ENCODE data around the gene CABCOCO1.

GRCh38 chr10:59780213-59780485 lies 26.9 kb upstream of the MRLN start:
- RRBS, 2 experiments = no CpG with 5 or more reads among the region's 3 CpGs

DNA sequence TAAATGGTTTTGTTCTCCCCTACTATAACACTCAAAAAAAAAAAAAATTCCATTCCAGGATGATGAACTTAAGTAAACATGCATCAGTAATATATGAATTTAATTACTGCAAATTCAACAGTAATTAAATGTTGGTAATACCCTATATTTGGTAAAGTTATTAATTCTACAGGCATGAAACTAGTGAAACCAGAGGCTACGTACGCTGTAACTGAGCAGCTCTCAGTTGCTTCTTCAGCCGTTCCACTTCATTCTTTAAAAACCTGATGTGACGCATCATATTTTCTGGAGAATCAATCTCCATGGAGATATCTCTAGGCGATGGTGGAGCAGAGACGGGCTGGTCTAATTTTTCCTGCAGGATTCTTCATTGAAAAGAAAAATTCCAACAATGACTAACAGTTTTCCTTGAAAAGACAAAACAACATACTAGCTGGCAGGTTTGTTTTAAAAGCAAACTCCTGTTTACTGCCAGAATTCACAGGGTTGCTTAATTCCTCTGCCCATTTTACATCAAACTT lies 59.2 kb upstream of the MRLN start:
- RRBS, 2 experiments = no CpG with 5 or more reads among the region's 6 CpGs

- RRBS, 2 experiments = no CpG with 5 or more reads among the region's 8 CpGs
These were observed 2.4 kb downstream of the CCDC6 start for GRCh38 chr10:59903814-59904399.

GRCh38 chr10:60176313-60176628 lies 213.4 kb downstream of the ANK3 start:
- RRBS, 2 experiments = no CpG with 5 or more reads among the region's 7 CpGs

- RRBS, 2 experiments = no CpG with 5 or more reads among the region's 1 CpG
These were observed 93.6 kb downstream of the ANK3 start for GRCh38 chr10:60296048-60296575.

DNA sequence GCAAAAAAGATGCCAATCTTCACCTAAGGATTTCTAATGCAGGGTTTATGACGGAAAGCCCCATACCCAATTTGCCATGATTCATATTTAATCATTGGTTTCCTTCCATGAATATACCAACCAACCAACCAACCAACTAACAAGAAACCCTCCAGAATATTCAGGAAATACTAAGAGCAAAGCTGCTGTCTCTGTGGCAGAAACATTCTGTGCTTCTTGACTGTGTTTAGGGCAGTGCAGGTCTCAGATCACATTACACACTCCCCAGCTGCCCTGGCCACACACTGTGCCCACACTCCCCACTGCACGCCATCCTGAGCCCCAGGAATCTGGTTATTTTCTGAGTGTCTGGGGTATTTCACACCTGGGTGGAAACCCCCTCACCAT lies 183.6 kb upstream of the ANK3 start:
- RRBS, 2 experiments = no CpG with 5 or more reads among the region's 2 CpGs

GRCh38 chr10:60627758-60628321 lies 150.4 kb upstream of the CDK1 start:
- RRBS, 2 experiments = no CpG with 5 or more reads among the region's 5 CpGs

GRCh38 chr10:60707779-60708208 lies 70.5 kb upstream of the CDK1 start:
- RRBS, 2 experiments = no CpG with 5 or more reads among the region's 4 CpGs

- RRBS, 2 experiments = no CpG with 5 or more reads among the region's 8 CpGs
These were observed 73.9 kb downstream of the RHOBTB1 start for GRCh38 chr10:60869655-60870885.

DNA sequence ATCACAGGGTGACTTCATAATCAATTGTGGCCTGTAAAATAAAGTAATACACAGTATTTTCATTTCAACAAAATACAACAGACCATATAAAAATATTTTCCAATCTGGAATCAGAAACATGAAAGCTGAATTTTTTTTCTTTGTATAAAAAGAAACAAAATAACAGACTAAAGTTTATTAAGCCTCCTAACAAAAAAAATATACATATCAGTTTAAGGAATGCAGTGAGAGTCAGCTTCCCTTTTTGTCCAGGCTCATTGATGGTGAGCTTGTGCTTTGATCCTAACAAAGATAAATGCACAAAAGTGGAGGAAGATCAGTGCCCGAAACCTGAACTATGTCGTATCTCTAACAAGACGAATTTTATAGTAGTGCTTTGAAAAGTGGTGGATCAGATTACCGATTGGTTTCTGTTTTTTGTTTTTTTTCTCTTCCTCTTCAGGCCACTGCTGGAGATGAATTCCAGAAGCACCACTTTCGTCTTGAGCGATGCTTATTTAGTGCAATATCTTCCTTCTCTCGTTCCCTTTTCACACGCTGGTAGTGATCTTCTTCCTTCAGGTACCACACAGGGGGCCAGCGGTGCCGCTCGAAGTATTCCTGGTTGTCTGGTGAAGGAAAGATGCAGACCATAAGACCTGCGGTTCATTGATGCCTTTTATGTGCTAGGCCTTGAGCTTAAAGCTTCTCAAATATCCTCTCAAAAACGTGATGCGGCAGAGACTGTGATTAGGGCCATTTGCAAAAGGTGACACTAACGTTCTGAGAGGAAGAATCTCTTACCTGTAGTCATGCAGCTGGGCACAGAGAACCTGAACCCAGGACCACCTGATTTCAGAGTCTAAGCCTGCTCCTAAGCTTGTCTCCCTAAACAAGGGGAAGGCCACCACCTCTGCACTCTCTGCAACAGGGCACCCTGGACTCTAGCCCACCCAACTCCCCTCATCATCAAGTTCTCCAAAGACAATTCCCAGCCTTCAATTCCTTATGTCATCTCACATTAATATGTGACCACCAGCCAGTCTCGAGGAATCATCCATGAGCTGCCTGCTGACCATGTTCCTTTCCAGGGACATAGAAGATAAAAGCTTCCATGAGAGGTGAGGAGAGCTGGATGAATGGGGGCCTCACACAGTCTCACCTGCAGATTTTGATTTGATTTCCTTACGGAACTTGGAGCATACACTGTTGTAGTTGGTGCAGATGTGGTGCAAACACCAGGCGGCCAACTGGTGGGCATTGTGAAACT lies 72.5 kb downstream of the RHOBTB1 start:
- RRBS, 2 experiments = no CpG with 5 or more reads among the region's 18 CpGs

DNA sequence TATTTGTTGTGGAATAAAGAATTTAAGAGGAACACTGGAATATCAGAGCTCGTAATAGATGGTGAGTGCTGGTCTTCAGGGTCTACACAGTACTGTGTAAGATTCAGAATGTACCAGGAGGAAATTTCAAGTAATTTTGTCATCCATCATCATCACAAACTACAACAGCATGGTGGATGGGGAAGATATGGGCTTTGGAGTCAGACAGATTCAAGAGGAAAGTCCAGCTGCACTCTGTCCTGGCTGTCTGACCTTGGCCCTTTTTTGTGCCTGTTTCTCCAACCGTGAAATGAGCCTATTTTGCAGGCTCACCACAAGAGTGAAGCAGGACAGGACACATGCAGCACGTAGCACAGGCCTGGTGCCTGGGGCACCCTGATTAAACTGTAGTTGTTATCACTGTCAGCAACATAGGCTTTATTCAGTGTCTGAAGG lies 37.6 kb downstream of the RHOBTB1 start:
- RRBS, 2 experiments = no CpG with 5 or more reads among the region's 3 CpGs

DNA sequence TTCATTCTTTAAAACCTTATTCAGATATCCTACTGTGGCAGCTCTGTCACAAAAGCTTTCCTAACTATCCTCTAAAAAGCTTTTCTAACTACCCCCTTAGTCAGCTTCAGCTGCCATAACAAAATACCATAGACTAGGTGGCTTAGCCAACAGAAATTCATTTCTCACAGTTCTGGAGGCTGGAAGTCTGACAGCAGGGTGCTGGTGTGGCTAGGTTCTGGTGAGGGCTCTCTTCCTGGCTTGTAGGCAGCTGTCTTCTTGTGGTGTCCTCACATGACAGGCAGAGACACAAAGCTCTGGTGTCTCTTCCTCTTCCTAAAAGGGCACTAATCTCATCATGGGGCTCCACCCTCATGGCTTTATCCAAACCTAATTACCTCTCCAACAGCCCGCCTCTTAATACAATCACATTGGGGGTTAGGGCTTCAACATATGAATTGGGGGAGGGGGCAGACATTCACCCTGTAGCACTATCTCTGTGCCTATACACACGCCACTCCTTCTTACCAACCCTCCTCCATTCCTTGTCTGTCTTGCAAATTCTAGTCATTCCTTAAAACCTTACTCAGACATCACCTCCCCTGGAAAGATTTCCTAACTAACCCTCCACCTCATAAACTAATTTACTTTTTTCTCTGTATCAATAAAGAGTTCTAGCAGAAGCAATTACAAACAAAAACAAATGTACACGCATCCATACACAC lies 26.5 kb downstream of the RHOBTB1 start:
- RRBS, 2 experiments = no CpG with 5 or more reads among the region's 3 CpGs

DNA sequence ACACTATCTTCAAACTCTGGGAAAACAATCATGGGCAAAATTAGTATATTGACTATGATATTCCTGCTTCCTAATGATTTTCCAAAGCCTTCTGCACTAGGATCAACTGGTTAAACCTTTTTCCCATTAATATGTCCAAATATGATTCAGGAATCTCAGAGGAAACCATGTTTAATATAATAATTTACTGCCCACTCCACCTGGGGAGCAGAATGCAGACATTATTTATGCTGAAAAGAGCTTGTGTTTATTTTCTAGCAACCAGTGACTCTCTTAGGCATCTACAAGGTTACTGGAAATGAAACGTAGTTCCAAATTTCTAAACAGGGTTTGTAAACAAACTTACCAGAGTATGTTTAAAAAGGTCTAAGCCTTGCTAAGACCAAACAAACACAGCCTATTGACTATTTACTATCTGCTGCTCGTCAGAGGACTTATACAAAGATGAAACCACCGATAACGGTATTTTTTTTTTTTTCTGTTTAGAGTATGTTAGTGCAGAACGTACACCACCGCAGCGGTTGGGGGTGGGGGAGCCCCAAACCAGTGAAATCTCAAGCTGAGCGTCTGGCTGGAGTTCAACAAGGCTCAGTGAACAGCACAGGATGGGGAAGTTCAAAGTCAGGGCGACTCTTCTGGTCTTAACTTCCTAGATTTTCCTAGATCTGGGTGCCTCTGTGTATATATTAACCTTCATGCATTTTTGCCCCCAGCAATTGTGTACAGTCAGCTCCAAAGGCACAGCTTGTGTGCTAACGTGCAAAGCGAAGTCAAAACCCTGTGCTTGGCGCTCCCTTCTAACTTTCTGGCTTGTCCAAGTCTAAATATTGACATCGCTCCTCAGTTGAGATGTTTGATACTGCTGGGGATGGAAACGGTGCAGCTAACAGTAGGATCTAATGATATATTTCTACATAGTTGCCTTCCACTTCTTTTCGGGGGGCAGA lies 1.3 kb downstream of the RHOBTB1 start:
- RRBS, 2 experiments = no CpG with 5 or more reads among the region's 15 CpGs

GRCh38 chr10:61662625-61663436 lies at the start of gene CABCOCO1:
CABCOCO1 (plus strand) TSS chr10:61662929.
- RRBS, 2 experiments = 1 to 3% methylated on average over 35 of the region's 63 CpGs

- RRBS, 2 experiments = no CpG with 5 or more reads among the region's 8 CpGs
These were observed 3.3 kb downstream of the ARID5B start for GRCh38 chr10:61904577-61905503.

GRCh38 chr10:61992598-61993633 lies 91.4 kb downstream of the ARID5B start:
- RRBS, 2 experiments = no CpG with 5 or more reads among the region's 8 CpGs

GRCh38 chr10:61995170-61995500 lies 93.6 kb downstream of the ARID5B start:
- RRBS, 2 experiments = no CpG with 5 or more reads among the region's 3 CpGs

- RRBS, 2 experiments = no CpG with 5 or more reads among the region's 8 CpGs
These were observed 178.6 kb downstream of the ARID5B start for GRCh38 chr10:62079874-62080725.

DNA sequence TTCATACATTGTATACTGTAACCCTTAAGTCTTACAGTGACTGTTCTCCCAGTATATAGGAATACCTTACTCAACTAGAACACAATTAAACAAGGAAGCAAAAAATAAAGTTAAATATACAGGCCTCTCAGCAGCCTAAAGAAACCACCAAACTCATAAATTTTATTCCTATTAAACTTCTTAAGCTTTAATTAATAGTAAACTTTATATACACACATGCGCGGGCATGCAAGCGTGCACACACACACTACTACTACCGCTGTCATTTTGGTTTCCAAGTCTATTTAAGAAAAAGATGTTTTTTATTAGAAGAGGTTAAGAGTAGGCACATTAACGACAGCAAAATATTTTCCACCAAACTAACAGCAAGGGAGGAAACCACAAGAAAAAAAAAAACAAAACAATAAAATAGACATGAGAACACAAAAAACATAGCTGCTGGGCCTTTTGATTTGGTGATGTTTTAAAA lies 28.7 kb downstream of the RTKN2 start:
- RRBS, 2 experiments = no CpG with 5 or more reads among the region's 5 CpGs

DNA sequence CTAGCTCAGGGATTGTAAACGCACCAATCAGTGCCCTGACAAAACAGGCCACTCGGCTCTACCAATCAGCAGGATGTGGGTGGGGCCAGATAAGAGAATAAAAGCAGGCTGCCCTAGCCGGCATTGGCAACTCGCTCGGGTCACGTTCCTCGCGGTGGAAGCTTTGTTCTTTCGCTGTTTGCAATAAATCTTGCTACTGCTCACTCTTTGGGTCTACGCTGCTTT lies 12.5 kb upstream of the RTKN2 start:
- RRBS, 2 experiments = no CpG with 5 or more reads among the region's 10 CpGs